ReNcell CX (cell line): Measurements from ENCODE around the genes DCDC2, ARMH2, SLC17A1, H2BC5 and H2BC10.

DNA sequence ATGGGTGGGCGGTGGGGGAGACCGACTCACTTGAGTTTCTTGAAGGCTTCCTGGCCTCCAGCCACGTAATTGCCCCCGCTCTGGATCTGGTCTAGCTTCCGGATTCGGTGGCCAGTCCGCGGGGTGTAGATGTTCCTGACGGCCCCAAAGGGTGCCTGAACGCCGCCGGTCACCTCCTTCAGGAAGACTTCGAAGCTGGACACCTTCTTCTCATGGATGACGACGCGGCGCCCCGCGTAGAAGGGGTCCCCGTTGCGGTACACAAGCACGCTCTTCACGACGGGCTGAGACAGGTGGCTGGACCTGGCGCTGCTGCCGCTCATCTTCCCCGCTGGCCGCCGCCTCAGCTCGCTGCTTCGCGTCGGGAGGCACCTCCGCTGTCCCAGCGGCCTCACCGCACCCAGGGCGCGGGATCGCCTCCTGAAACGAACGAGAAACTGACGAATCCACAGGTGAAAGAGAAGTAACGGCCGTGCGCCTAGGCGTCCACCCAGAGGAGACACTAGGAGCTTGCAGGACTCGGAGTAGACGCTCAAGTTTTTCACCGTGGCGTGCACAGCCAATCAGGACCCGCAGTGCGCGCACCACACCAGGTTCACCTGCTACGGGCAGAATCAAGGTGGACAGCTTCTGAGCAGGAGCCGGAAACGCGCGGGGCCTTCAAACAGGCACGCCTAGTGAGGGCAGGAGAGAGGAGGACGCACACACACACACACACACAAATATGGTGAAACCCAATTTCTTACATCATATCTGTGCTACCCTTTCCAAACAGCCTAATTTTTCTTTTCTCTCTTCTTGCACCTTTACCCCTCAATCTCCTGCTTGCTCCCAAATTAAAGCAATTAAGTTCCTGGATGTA, at the start of gene DCDC2:
Gene DCDC2, minus strand, starts transcription at position 632 of the 862 bp plus-strand sequence.
- PRO-cap, result no peak

DNA sequence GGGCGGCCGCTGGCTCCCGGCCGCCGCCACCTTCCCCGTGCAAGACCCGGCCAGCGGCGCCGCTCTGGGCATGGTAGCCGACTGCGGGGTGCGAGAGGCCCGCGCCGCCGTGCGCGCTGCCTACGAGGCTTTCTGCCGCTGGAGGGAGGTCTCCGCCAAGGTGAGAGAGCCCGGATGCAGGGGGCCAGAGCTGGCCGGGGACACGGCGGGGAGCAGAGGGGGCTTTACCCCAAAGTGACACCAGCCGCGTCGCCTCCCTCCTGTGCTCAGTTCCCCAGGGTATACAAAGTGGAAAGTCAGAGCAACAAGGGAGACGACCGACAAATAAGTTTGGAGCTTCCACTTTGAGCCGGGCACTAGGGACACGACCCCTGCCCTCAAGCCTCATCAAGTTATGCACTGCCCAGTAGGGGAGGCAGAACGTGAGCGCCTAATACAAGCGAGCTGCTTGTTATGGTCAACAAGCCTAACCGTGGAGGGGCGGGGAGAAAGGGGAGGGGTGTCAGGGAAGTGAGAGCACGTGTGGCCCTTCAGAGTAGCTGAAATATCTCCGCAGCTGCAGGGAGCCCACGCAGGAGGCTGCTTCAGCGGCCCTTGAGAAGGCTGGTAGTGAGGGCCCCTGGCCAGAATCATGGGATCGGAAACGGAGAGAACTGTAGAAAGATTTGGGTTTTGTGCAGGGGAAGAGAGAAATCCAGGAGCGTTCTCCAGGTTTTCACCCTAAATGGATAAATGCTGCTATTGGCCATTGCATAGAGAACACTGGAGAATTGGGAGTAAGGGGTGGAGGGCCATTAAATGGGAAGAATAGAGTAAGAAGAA, 633 bp downstream of the ALDH5A1 start:
- PRO-cap, result bidirectional peak, plus-strand start at position 172 of the sequence, minus-strand start outside the sequence

- PRO-cap, result no peak
Measured at GRCh38 chr6:24702654-24703190, 16.2 kb downstream of the C6orf62 start.

GRCh38 chr6:24798670-24799142, at the start of gene ARMH2:
Gene ARMH2, minus strand, starts transcription at chr6:24798917.
- PRO-cap, result no peak

DNA sequence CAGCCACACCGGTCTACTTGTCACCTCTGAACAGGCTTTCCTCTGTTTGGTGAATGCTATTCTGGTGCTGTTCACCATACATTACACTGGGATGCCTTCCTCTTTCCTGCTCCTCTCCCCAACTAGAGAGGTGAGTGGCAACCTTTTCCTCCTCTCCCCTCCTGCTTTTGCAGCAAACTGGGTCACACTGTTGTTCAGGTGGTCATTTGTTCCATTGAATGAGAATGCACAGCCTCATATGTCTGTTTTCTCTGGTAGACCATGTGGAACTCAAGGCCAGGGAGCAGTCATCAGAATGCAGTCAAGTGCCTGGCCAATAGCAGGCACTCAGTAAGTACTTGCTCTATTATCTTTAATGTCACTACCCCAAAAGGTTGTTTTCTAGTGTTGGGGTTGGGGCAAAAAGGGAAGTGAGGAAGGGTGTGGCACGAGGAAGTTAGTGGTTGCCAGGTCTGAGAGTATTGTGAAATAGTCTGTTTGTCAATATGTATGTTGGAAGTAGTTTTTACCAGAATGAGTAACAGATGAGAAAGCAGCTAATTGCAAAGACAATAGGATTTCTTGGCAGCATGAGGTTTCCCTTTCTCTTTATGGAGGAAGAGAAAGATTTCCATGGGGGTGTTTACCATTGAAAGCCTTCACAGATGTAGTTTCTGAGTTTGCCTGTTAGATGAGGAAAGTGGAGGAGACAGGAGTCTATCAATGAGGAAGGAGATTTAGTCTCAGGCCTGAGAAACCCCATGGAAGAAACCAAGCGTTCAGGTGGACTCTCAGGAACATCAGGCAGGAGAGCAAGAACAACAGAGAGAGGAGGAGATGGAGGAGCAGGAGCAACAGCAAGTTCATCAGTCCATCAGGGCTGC, 59.5 kb upstream of the ARMH2 start:
- PRO-cap, result no peak

- PRO-cap, result no peak
Measured at GRCh38 chr6:24890960-24891521, 44.7 kb downstream of the RIPOR2 start.

- PRO-cap, result no peak
Measured at GRCh38 chr6:24918739-24919447, 16.9 kb downstream of the RIPOR2 start.

DNA sequence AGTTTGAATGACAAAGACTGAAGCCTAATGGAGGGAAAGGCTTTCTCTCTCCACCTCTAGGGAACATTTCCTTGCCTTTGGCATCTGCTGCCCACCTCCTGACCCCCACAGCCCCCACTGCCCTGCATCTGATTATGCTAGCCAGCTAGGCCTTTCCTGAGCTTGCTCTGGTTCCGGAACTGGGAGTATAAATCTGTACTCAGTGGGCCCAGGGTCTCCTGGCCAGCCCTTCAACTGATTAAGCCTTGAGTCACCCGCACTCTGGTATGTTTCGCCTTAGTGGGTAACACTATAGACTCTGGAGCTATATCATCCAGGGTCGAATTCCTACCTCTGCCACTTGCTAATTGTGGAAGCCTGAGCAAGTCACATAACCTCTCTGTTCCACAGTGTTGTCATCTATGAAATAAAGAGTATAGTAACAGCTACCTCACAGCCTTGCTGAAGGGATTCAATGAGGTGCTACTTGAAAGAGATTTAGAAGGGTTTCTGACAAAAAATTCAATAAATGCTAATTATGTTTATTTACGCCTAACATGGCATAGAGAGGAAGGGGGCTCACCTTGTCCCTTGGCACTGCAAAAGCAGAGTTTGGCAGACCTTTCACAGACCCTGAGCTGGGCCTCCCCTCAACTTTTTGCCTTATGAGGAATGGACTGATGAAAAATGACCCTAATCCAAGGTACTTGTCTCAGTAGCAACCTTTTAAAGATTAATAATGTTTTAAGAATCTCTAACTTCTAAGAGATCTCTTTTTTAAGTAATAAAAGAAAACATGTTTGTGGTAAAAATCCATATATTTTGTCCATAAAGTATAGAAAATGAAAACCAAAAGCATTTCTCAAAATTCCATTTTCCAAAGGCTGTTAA, 45.8 kb upstream of the RIPOR2 start:
- PRO-cap, result bidirectional peak, plus-strand start at position 342 of the sequence, minus-strand start at position 257 of the sequence; bidirectional peak, plus-strand start at position 439 of the sequence, minus-strand start at position 397 of the sequence

- PRO-cap, result no peak
Measured at GRCh38 chr6:25035889-25036620, 100.3 kb upstream of the RIPOR2 start.

DNA sequence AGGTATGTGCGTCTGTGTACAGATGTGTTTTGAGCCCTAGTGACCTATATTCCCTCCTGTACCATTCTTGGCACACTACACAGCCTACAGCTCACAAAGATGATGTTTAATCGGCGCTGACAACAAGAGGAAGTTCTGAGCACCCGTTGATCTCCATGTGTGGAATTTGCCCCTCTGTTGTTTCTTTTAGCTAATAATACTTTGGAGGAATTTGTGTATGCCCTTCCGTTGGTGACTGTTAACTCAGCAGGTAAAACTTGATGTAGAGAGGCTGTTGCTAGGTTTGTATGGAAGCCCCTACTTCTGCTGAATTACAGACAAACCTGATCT, 1.5 kb downstream of the CARMIL1 start:
- PRO-cap, result no peak

- PRO-cap, result no peak
Measured at GRCh38 chr6:25451904-25452656, 172.9 kb downstream of the CARMIL1 start.

DNA sequence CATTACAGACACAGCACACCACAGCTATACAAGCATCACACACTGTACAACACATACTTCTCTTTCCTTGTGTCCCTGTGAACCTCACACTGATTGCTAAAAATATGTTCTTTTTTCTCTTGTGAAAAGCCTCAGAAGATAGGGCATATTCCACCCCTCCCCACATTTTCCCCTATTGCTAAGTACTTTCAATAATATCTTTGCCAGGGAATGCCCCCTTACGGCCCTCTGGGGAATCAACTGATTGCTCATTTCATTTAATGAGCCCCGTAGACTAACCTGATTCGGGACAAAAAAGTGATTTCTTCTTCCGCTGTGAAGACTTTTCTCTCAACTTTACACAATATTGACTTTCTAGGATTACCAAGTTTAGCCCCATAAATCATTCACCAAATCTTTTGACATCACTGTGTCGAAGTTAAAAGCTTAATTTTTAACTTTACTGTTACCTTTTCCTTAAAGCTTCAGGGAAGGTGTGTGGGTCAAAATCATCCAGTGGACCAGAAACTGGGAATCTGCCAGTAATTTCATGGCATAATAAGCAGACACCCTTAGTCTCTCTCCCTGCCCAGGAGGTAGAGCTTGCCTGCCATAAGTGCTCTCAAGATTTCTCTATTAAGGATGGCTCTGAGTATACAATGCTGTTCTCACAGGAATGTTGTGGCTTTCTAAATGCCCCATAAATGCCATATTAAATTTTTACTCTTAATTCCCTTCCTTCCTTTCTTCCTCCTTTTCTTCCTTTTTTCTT, at the start of gene SLC17A1:
Gene SLC17A1, minus strand, starts transcription at position 338 of the 751 bp plus-strand sequence.
- PRO-cap, result no peak

DNA sequence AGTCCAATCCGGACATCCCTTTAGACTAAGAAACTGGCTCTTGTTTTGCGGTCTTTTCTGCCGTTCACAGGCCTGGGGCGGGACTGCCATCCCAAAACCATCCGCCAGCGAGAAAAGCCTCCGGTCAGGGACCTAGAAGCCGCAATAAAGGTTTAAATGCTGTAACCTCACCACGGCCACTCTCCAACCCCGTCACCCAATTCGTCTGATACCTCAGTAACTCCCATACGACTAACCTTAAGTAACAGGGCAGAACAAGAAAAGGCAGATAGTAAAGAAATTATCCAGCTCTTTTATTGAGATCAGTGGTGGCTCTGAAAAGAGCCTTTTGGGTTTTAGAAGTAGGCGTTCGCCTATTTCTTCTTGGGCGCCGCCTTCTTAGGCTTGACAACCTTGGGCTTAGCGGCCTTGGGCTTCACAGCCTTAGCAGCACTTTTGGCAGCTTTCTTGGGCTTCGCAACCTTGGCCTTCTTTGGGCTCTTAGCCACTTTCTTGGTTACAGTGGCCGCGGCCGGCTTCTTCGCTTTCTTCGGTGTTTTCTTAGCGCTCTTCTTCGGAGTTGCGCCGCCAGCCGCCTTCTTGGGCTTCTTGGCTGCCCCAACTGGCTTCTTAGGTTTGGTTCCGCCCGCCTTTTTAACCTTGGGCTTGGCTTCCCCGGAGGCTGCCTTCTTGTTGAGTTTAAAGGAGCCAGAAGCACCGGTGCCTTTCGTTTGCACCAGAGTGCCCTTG, 672 bp downstream of the H1-2 start:
- PRO-cap, result bidirectional peak, plus-strand start at position 188 of the sequence, minus-strand start at position 245 of the sequence

- PRO-cap, result no peak
Measured at GRCh38 chr6:26057123-26057477, 830 bp upstream of the H1-2 start.

GRCh38 chr6:26128358-26128998, 4.5 kb downstream of the H2AC6 start:
- PRO-cap, result no peak

GRCh38 chr6:26158016-26158595, at the start of gene H2BC5:
Gene H2BC5, plus strand, starts transcription at chr6:26158122.
- PRO-cap, result bidirectional peak, plus-strand start at chr6:26158131, minus-strand start at chr6:26157883; bidirectional peak, plus-strand start at chr6:26158617, minus-strand start at chr6:26158483

DNA sequence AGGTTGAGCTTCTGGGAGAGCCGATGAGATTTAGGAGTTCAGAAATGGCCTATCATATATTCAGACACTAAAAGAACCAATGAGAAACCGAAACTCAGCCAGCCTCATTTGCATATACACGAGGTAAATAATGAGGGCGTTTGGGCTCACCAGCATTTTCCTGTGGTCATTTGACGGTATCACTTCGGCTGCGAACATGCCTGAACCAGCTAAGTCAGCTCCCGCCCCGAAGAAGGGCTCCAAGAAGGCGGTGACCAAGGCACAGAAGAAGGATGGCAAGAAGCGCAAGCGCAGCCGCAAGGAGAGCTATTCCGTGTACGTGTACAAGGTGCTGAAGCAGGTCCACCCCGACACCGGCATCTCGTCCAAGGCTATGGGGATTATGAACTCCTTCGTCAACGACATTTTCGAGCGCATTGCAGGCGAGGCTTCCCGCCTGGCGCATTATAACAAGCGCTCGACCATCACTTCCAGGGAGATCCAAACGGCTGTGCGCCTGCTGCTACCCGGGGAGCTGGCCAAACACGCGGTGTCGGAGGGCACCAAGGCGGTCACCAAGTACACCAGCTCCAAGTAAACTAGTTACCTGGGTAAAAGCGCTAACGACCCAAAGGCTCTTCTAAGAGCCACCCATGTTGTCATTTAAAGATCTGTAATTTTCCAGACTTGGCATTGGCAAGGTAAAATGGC, at the start of gene H2BC10:
Gene H2BC10, plus strand, starts transcription at position 152 of the 690 bp plus-strand sequence.
- PRO-cap, result unidirectional peak, plus-strand start at position 161 of the sequence

- PRO-cap, result no peak
Measured at GRCh38 chr6:26311554-26312099, 26.3 kb upstream of the H4C8 start.

GRCh38 chr6:26449139-26450146, 8.3 kb upstream of the BTN2A1 start:
- PRO-cap, result no peak

DNA sequence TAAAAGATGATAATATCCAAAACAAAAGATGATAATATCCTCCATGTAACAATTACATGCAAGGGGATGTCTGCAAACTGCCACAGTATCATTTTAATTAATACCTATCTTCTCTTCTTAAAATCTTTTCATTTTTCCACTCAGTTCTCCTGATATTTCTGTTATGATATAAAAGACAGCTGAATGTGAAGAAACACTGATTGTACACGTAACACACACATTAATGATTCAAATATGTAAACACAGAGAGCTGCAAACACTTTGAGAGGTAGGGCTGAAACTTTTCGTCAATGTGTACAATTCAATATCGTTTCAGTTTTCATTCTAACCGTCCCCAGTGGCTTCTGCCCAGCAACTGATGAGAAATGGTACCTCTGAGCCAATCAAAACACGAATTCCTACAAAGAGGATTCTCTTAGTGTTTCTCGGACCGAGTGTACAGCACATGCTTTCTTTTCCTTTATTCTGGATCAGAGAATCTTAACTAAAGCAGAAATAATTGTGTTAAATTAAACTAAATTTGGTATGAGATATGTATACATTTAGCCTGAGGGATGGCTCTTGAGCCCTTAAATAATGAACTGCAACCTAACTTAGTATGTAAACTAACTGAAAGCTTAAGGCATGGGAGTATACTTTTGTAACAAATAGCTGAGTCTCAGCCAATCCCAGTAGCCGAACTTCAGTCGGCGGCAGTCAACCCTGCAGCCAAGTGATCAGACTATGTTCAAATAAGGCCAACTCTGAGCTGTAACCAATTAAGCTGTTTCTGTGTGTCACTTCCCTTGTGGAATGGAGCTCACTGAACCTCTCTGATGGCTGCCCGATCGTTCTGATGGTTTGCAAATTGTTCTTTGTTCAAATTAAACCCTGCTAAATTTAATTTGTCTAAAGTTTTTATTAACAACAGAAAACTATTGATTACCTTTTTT, 16.1 kb downstream of the BTN2A1 start:
- PRO-cap, result unidirectional peak, plus-strand start at position 419 of the sequence; bidirectional peak, plus-strand start at position 785 of the sequence, minus-strand start at position 606 of the sequence